ENCODE measurements around a stretch of chr1.

DNA sequence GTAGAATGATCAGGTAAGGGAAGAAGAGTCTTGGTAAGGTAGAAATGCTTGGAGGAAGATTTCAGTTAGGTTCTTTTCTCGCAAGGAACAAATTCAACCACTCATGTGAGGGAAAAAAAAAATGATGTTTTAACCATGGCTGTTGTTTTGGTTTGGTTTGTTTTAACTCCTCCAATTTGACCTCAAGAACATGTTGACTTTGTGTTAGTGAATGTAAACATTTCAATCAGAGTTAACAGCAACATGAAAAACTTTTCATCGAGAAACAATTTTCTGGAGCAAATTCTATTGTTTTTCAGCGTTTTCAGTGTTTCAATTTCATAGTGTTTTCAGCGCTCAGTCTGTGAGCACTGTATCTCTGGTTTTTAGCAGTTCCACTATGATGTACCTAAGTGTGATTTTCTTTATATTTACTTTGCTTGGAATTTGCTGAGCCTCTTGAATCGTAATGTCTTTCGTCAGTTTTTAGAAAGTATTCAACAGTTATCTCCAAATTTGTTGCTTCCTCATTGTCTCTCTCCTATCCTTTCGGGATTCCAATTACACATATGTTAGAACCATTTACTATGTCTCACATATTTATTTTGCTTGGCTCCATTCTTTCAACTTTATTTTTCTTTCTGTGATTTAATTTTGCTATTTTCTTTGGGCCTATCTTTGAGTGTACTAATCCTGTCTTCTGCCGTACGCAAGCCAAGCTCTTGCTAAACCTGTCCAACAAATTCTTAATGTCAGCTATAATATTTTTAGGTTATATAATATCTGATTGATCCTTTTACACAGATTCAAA, 48.8 kb upstream of the PROX1 start:
- PRO-cap, 2 experiments = no peak in any of the 2 experiments
- RAMPAGE, long total RNA, 4 experiments = no peak in any of the 4 experiments

- PRO-cap, 2 experiments = peak in 1 of 2 experiments; most common plus-strand start chr1:213988780 (in 1); most common minus-strand start chr1:213988717 (in 1)
- RAMPAGE, long total RNA, 4 experiments = no peak in any of the 4 experiments
Measured at GRCh38 chr1:213988586-213989367, 1.0 kb downstream of the PROX1 start.

DNA sequence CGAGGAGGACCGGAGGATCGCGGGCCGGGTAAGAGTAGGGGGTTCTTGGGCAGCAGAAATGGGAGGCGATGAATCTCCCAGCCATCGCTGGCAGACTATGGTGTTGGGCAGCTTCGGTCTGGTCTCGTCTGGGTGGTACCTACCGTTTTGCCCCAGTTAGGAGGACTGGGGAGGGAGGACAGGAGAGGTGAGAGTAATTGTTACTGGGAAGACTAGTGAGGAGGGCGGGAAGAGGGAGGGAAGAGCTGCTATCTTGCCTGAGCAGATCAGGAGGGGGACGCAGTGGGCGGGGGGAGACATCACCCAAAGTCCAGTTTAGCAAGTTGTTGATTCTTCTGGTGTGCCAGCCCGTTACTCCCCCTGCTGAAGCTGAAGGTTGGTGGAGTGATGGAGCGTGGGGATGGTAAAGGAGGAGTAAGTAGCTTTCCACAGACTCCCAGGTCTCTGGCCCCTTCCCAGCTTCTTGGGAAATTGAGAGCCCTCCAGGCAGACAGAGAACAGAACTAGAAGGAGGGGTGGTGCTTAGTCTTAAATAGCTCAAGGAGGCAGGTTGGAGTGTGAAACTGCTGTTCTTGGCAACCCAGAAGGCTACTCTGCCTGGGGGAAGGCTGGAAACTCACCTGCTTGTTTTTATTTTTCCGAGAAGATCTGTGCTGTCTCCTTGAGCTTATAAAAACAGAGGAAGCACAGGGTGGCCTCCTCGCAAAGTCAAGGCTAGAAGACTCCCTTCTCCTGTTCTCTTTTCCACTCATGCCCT, 1.8 kb downstream of the PROX1 start:
- PRO-cap, 2 experiments = peak in 1 of 2 experiments; most common minus-strand start position 505 of the sequence (in 1)
- RAMPAGE, long total RNA, 4 experiments = no peak in any of the 4 experiments

GRCh38 chr1:213993846-213994508, 6.2 kb downstream of the PROX1 start:
- PRO-cap, 2 experiments = no peak in any of the 2 experiments
- RAMPAGE, long total RNA, 4 experiments = no peak in any of the 4 experiments

GRCh38 chr1:214106303-214106703, 118.5 kb downstream of the PROX1 start:
- PRO-cap, 2 experiments = no peak in any of the 2 experiments
- RAMPAGE, long total RNA, 4 experiments = no peak in any of the 4 experiments

DNA sequence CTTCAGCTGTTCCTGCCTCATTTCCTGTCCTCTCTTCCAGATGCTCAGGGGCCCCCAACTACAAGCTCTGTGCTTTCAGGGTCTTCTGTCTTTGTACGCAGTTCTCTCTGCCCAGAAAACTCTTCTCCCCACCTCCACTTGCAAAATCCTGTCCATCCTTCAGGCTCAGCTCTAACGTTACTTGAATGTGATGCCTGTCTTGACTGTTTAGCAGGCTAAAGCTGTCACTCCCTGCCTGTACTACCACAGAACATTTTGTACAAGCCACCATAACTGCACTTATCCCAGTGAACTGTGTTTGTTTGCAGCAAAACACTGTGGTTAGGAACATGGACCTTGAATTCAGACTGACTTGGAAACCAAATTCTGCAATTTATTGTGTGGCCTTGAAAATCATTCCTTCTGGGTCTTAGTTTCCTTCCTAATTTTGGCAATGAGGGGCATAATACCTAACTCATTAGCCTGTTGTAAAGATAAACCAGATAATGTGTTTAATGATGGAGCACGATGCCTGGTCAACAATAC, 2.2 kb upstream of the SMYD2 start:
- PRO-cap, 2 experiments = no peak in any of the 2 experiments
- RAMPAGE, long total RNA, 4 experiments = no peak in any of the 4 experiments

GRCh38 chr1:214362097-214362335, 81.1 kb downstream of the SMYD2 start:
- PRO-cap, 2 experiments = no peak in any of the 2 experiments
- RAMPAGE, long total RNA, 4 experiments = no peak in any of the 4 experiments

- PRO-cap, 2 experiments = no peak in any of the 2 experiments
- RAMPAGE, long total RNA, 4 experiments = no peak in any of the 4 experiments
Measured at GRCh38 chr1:214404581-214405327, 123.8 kb downstream of the SMYD2 start.

DNA sequence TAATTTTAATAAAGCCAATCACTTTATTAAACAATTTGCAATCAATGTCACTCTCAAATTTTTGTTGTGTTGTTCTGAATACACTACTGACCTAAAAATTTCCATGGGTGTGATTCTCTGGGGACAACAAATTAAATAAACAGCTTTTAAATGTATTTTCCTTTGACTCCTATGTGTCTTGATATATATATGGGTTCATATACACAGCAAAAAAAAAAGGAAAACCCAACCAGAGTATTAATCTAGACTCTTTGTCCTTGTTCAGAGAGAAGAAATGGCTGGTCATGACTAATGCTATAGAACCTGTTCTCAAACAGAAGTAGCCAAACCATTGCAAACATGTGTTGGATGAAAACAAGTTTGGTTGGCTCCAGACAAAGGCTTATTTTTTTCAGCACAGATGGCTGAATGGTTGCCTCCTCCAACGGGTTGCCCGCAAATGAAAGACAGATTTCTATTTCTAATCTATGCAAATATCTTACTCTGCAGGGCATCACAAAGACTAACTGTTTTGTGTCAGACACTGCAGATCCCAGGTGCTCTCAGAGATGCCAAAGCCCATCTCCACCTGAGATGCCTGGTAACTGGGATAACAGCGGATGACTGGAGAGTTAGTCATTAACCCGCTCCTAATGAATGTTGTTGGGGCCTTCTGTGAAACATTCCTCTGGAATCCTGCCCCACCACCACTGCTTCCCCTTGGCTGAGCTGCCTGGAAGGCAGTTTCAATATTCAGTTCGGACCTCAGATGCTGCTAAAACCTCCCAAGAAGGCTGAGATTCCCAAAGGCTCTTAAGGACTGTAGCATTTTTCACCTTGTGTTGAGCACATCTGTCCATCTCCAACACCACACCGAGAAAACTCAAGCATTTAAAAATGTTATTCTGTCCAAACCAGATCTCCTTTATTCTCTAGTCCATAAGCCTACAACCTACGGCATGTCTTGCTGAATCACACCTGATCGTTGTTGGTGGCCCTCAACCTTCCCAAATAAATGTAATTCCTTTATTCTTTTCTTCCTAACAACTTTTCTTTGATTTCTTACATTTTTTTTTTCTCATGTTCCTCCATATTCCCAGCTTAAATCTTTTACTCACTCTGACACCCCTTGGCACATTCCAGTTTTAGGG, 104.5 kb downstream of the PTPN14 start:
- PRO-cap, 2 experiments = no peak in any of the 2 experiments
- RAMPAGE, long total RNA, 4 experiments = no peak in any of the 4 experiments

DNA sequence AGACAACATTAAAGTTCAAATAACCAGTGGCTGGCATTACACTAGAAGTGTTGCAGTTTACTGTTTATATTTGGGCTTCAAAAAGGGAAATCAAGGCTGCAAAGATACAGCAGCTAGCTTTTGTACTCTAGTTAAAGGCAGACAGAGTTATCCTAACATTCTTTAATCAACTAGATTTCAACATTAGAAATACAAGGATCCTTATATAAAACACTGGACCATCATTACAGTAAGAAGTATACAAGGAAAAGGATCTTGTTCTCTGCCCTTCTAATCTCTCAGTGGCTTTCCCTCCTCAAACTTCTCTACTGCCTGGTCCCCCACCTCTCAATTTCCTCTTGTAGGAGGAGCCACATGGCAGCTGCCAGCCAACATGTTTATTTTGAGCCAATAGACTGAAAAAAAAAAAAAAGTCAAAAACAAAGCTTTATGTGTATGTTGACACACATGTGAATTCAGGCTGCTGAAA, 3.9 kb downstream of the PTPN14 start:
- PRO-cap, 2 experiments = peak in 1 of 2 experiments; most common minus-strand start position 280 of the sequence (in 1)
- RAMPAGE, long total RNA, 4 experiments = no peak in any of the 4 experiments

GRCh38 chr1:215394179-215394913, 172.8 kb upstream of the KCTD3 start:
- PRO-cap, 2 experiments = no peak in any of the 2 experiments
- RAMPAGE, long total RNA, 4 experiments = no peak in any of the 4 experiments

DNA sequence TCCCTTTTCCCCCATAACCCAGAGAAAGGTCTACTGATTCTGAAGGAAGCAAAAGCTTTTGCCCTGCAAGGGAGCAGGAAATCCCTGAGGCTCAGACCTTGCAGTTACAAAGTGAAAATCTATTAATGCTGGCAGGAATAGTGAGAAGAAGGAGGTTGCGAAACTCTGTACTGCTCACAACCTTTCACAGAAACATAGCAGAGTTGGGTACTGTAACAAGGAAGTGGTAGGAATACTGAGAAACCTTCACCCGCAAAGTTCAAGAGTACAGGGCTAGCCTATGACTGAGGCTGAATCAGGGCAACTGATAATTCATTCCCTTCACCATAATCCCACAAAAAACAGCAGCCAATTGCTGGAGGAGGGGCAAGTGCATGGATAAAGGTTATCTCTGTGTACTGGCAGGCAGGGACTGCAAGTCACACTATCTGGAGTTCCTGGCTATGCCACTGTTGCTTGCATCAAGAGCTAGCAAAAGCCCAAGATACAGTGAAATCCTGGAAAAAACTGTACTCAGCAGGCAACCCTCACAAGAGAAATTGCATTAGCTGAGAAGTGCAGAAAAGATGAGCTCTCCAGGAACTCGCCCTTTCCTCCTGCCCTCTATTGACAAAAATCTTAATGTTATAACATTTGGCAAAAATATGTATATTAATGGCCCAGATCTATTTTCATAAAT, 23.8 kb upstream of the KCTD3 start:
- PRO-cap, 2 experiments = no peak in any of the 2 experiments
- RAMPAGE, long total RNA, 4 experiments = no peak in any of the 4 experiments

DNA sequence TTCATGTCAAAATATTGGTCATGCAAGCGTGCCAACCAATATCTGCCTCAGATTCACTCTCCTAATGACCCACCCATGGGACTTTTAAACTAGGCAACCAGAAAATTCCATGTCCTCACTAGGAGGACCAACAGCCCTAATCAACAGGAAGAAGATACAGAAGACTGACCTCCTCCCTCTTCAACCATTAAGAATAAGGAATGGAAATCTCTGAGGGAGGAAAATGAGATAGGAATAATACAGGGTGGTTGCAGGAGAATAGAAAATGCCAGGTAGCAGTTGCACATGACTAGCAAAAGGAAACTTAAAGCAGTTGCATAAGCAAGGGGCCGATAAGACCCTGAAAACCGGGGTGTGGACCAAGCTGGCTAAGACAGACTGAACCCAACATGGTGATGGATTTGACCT, 61.0 kb upstream of the USH2A start:
- PRO-cap, 2 experiments = no peak in any of the 2 experiments
- RAMPAGE, long total RNA, 4 experiments = no peak in any of the 4 experiments

DNA sequence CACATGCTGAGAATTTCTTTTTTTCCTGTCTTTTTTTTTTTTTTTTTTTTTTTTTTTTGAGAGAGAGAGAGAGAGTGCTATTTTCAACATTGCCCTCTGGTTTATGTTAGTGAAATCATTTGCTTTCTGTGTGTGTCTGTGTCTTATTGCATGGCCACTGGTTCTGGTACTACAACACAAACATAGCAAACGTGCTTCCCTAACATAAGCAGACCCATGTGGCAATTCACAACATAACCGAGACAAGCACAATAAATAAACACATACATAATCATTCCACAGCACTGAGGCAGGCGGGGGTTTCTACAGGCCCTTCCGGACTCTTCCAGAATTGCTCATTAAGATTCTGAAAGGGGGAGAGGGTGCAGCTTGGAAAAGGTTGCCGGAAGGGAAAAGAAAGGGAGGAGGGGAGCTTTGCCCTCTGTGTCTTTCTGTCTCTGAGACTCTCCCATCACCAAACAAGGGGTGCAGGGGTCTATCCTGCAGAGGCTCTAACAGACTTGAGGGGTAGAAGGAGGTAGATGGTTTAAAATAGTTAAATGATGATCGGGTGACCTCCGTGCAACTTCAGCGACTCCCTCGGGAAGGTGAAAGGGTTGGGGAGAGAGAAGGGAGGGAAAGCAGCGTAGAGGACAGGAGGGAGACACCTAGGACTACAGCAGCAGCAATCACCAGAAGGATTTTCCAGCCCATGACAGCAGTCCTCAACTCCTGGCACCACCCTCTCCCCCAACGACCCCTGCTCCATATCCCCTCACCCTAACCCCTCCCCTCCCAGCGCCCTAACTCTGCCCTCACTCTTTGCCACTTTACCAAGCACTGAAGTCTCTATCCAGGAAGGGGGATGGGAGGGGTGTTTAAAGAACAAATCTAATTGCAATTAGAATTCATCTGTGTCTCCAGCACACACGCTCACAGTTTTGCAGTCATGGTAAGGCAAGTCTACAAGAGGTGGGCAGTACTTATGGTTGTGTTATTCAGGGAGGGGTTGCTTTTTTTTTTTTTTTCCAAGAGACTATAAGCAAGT, 365.5 kb upstream of the ESRRG start:
- PRO-cap, 2 experiments = no peak in any of the 2 experiments
- RAMPAGE, long total RNA, 4 experiments = no peak in any of the 4 experiments

DNA sequence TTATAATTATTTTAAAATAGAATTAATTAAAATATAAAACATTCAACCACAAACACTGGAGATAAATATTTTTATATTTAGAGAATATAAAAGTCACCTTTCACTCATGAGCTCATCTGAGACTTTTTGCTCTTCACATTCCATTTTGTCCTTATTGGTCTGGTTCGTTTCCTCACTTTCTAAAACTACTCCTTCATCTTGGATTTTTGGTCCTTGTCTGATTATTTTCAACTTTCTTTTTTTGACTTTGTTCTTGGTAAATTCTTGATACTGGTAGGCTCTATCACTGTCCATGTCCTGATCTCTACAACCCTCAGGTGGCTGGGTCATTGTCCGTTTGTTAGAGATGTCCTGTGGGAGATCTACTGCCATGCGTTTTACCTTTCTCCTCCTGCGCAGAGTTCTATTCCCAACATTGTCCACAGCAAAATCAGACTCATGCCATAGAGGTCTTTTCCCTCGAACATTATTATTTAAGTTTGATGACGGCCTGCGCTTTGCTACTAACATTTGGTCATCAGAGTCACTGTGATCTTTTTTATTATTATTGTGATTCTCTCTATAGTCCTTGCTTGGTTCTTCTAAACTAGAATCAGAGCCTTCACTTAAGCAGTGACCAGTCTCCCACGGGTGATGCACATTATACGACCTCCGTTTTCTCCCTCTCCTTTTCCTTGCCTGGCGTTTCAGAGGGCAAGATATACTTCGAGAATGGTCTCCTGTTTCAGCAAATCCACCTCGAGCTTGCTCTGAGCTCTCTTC, 11.0 kb downstream of the GPATCH2 start:
- PRO-cap, 2 experiments = no peak in any of the 2 experiments
- RAMPAGE, long total RNA, 4 experiments = no peak in any of the 4 experiments

DNA sequence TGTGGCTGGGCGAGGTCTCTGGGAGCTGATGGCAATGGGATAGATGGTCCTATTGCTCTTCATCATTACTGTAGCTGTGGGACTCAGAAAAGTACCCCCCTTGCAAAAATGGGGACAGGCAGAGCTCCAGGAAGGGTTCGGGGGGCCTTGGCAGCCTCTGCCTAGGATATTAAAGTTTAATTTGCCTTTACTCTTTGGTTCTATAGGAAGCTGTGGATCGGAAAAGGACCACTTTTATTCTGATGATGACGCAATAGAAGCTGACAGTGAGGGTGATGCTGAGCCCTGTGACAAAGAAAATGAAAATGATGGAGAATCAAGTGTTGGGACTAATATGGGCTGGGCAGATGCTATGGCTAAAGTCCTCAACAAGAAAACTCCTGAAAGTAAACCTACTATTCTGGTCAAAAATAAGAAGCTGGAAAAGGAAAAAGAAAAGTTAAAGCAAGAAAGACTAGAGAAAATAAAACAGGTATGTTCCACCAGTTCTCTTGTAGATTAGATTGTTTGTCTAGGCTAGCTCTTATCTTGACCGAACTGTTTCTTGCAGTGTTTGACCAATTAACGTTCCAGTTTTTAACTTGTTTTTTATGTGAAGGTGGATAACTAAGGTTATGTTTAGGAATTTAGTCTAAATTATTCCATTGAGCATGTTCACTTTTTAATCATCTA, 17.1 kb downstream of the RRP15 start:
- PRO-cap, 2 experiments = no peak in any of the 2 experiments
- RAMPAGE, long total RNA, 4 experiments = no peak in any of the 4 experiments

DNA sequence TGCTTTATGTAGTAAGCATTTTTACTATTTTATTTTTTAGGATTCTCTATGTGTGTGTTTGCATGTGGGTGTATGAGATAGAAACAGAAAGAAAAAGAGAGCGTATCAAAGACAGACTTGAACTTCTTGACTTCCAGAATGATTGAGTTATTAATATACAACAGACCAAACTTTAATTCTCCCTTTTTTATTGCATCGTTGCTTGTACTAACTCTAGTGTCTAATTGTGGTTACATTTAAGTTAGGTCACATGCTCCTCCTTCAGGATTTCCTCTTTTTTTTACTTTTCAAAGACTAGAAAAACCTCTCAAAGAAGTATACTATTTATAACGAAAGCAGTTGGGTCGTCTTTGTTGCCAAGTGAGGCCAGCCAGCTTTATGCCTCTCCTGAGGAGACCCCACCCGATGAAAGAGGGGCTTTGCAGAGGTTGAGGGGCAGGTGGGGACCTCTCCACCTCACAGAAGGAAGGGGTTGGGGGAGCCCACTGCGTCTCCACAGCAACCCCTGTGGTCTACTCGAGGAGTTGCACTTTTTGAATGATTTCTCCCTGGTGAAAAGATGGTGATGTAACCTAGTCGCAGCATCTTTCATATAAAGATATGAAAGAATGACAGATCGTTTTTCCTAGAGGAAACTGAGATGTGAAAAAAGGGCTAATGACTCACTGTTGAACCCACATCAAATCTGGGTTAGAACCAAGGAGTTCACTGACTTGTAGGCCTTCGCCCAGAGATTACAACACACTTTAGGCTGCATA, 6.3 kb downstream of the TGFB2 start:
- PRO-cap, 2 experiments = no peak in any of the 2 experiments
- RAMPAGE, long total RNA, 4 experiments = no peak in any of the 4 experiments

- PRO-cap, 2 experiments = no peak in any of the 2 experiments
- RAMPAGE, long total RNA, 4 experiments = no peak in any of the 4 experiments
Measured at GRCh38 chr1:218498053-218499130, 153.3 kb downstream of the TGFB2 start.

DNA sequence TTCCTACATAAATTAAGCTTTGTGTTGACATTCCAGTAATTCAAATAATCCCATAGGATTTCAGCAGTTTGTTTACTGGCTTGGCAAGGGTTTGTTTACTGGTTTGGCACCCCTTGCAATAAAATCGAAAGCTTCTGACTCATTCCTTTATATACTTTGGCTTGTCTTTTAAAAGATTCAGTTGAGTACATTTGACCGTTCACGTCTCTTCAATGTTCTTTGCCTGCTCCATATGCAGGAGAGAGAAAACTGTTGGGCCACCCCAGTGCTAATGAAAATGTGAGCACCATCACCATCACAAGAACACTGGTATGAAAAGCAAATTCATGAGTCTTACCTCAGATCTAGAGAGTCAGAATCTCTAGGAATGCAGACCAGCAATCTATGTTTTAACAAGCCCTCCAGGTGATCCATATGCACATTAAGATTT, 32.8 kb downstream of the ZC3H11B start:
- PRO-cap, 2 experiments = peak in 2 of 2 experiments; most common minus-strand start position 209 of the sequence (in 2)
- RAMPAGE, long total RNA, 4 experiments = no peak in any of the 4 experiments

DNA sequence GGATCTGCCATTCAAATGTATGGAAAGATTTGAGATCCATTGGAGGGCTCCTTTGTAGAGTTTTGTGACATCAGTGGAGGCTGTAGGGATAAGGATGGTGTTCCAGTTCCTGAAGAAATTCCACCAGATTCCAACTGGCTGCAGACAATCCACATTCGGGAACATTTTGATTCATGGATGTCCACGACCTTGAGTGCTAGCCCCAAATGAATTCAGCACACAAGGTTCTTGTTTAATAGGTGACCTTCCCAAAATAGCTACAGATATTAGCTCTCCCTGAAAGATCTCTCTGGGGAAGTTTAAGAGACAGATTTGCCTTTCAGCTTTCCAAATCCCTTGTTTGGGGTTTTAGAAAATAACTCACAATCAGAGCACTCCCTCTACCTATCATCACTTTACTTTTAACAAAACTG, 128.4 kb upstream of the ZC3H11B start:
- PRO-cap, 2 experiments = no peak in any of the 2 experiments
- RAMPAGE, long total RNA, 4 experiments = no peak in any of the 4 experiments